IMR-90 (cell line): Measurements from ENCODE around the genes PTPN12, GNAT3 and CACNA2D1.

DNA sequence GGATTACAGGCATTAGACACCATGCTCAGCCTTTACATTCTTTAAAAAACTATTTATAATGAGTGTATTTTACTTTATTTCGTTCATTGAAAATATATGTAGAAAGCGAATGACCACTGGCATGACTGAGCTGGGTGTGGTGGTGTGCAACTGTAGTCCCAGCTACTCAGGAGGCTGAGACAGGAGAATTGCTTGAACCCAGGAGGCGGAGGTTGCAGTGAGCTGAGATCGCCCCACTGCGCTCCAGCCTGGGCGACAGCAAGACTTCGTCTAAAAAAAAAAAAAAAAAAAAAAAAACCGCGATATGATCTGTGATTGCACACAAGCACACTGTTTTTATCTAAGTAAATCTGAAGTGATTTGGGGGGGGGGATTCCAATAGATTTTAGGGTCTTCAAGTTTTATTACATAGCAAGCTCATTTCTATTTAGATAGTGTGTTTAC lies 34.8 kb upstream of the PTPN12 start:
- RRBS = no CpG with 5 or more reads among the region's 9 CpGs
CAGE:
- cytosol, long polyA plus RNA = no peak
- long polyA plus RNA = no peak
- nucleus, long polyA plus RNA = no peak

- RRBS = 2% methylated on average over 22 of the region's 91 CpGs
CAGE:
- cytosol, long polyA plus RNA = no peak
- long polyA plus RNA = no peak
- nucleus, long polyA plus RNA = start-site peak on the plus strand at chr7:77537465-77537521, 27 and 32 reads in 2 replicates
Measured at GRCh38 chr7:77536979-77537794, at the start of gene PTPN12. Gene PTPN12 (plus strand): TSS chr7:77537295.

DNA sequence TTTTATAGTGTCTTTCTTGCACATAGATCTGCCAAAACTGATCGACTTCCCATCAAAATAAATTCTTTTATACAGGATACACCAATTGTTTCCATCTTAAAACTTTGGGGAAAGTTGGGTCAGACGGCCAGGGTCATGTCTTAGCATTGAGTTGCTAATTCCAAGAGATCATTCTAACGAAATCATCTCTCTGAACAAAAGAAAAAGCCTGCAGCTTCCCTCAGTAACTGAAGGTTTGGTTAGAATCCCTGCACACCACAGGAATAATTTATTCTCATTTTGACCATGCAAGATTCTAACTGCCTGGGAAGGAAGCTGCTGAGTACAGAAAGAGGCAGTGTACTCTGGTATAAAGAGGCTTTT lies 77.1 kb upstream of the RSBN1L start:
- RRBS = no CpG with 5 or more reads among the region's 3 CpGs
CAGE:
- cytosol, long polyA plus RNA = no peak
- long polyA plus RNA = no peak
- nucleus, long polyA plus RNA = no peak

DNA sequence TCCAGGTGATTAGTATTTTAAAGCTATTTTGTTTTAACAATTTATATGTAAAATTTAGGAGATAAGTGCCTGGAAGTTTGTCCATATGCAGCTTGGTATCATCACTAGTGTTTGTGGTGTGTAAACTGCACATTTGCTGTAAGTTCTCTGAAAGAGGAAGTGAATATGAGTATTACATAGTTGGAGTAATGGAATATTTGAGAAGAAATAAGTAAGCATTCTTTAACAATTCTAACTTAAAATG lies 2.0 kb downstream of the RSBN1L start:
CAGE:
- cytosol, long polyA plus RNA = no peak
- long polyA plus RNA = no peak
- nucleus, long polyA plus RNA = no peak

CAGE:
- cytosol, long polyA plus RNA = no peak
- long polyA plus RNA = no peak
- nucleus, long polyA plus RNA = no peak
Measured at GRCh38 chr7:77802929-77803439, 4.8 kb upstream of the TMEM60 start.

DNA sequence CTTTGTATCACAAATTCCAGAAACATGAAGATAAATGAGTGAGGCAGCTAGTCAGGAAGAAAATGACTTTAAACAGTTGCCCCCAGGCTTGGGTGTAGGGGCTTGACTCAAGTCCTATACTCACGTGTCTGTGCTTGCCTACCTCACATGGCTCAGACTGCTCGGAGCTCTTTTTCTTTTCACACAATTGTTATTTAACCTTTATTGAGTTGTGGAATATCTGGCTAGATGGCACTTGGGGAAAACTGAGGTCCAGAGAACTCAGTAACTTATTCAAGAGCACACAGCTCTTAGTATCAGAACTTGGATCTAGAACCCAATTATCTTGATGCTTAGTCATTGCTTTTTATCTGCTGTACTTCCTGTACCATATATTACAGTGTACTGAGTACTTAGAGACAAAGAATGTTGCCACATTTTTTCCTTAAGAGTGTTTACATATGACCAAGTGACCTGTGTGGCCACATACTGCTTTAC lies 36.2 kb upstream of the TMEM60 start:
- RRBS = no CpG with 5 or more reads among the region's 2 CpGs
CAGE:
- cytosol, long polyA plus RNA = no peak
- long polyA plus RNA = no peak
- nucleus, long polyA plus RNA = no peak

DNA sequence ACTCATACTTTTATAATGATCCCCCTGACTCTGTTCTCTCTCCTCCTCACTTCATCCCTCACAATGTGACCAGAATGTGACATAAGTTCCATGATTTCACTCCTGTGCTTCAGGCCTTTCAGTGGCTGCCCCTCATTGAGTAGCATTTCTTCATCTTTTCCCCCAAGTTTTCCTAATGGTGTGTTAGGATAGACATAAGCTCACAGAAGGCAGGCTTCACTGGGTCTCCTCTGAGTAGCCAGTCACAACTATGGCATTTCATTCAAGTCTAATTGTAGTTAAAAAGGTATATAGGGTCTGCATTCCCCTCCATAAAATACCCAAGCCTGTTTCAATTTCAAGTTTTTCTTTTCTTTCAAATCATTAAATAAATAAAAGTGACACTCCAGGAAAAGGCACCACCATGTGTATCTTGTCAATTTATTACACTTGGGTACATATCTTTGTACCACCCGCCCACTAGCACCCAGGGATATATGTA lies 509.2 kb downstream of the MAGI2 start:
- RRBS = no CpG with 5 or more reads among the region's 1 CpG
CAGE:
- cytosol, long polyA plus RNA = no peak
- long polyA plus RNA = no peak
- nucleus, long polyA plus RNA = no peak

- RRBS = no CpG with 5 or more reads among the region's 1 CpG
CAGE:
- cytosol, long polyA plus RNA = no peak
- long polyA plus RNA = no peak
- nucleus, long polyA plus RNA = start-site peak on the minus strand at chr7:79191457-79191582, 11 and 14 reads in 2 replicates
Measured at GRCh38 chr7:79191449-79192065, 261.9 kb downstream of the MAGI2 start.

GRCh38 chr7:80041403-80041602 lies 93.3 kb upstream of the GNAI1 start:
- RRBS = no CpG with 5 or more reads among the region's 3 CpGs
CAGE:
- cytosol, long polyA plus RNA = no peak
- long polyA plus RNA = no peak
- nucleus, long polyA plus RNA = no peak

DNA sequence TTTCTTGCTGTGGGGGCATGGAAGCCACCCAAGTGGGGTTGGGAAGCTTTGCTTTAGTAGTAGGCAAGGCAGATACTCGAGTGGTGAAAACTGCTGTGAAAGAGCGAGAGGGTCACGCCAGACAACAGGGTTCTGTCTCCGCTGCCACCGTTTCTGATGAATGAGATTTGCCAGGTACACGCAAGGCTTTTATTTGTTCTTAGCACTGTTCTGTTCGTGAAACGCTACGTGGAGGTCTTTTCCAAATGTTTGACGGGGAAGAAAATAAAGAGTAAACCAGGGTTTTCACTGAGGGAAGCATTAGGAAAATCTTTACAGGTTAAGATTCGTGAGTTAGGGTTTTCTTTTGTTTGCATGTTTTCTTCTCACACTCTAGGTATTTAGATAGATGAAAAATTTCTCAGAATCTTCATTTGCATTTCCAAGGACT lies 1.3 kb downstream of the GNAI1 start:
- RRBS = no CpG with 5 or more reads among the region's 11 CpGs
CAGE:
- cytosol, long polyA plus RNA = no peak
- long polyA plus RNA = no peak
- nucleus, long polyA plus RNA = no peak

DNA sequence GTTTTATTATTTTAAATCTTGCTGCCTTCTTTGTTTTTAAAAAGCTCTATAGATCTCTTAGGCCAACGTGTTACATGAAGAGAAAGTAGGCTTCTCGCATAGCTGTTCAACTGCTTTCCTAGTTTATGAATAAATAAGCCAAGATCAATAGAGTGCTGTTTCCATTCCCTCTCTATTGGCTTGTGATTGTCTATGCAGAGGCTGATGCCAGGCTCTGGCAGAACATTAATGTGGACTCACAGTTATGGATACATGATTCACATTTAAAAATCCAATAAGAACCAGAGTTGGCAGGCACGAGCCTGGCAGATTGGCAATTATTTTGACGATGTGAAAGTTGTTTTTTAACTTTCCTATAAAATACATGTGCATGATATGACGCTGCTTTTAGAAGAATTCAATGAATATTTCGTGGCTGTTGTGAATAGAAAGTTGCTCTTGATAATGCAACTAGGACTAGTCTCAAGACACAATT lies 137.5 kb downstream of the GNAT3 start:
- RRBS = no CpG with 5 or more reads among the region's 6 CpGs
CAGE:
- cytosol, long polyA plus RNA = no peak
- long polyA plus RNA = no peak
- nucleus, long polyA plus RNA = no peak

DNA sequence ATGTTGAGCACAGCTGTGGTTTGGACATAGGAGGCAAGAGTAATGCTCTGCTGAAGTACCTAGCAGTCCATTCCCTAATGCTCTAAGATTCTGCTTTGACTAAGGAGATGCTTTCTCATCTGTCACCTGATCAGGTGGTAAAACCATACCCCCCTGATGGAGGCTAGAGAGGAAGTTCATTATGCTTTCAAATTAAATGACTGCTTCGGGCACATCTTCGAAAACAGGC lies at the start of gene GNAT3:
Gene GNAT3 (minus strand): TSS at position 92 of the 229 bp plus-strand sequence.
- RRBS = no CpG with 5 or more reads among the region's 2 CpGs
CAGE:
- cytosol, long polyA plus RNA = no peak
- long polyA plus RNA = no peak
- nucleus, long polyA plus RNA = no peak

DNA sequence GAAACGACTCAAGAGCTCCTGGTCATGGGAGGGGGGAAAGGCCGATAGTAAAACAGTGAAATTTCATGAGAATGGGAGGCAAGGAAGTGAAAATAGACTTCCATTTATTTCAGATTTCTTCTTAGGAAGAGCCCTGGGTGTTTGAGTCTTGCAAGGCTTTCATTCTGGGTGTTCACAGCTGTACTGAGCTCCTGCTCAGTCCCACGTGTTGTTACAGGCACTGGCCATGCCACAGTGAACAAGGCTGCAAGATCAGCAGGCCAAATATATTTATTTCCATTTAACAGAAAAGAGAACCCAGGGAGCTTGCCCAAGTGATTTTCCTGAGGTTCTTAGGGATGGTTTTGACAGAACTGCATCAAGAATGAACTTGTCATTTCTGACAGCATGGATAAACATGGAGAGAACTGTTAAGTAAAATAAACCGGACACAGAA lies 54.6 kb upstream of the CD36 start:
- RRBS = no CpG with 5 or more reads among the region's 4 CpGs
CAGE:
- cytosol, long polyA plus RNA = no peak
- long polyA plus RNA = no peak
- nucleus, long polyA plus RNA = no peak

DNA sequence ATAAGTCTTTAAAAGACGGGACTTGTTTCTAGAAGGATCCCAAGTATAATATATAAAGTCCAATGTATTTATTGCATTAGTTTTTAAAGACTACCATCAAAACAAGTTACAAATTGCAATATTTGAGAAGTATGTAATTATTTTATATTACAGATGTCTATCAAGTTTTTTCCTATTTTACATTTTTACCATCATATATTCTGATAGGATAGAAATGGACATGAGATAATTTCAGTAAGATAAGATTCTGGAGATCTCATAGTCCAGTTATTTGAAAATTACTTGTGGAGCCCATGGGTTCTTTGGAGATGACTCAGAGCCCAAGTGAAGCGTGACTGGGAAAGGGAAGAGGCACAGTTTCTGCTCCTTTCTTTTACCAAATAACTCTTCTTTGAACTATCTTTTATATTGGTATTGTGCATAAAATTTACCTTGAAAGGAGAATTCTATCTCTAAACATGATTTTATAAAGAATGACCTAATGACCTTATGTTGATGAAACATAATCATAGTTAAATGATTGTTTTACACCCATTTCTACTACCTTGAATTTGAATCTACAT lies 2.4 kb downstream of the CD36 start:
- RRBS = no CpG with 5 or more reads among the region's 2 CpGs
CAGE:
- cytosol, long polyA plus RNA = no peak
- long polyA plus RNA = no peak
- nucleus, long polyA plus RNA = no peak

DNA sequence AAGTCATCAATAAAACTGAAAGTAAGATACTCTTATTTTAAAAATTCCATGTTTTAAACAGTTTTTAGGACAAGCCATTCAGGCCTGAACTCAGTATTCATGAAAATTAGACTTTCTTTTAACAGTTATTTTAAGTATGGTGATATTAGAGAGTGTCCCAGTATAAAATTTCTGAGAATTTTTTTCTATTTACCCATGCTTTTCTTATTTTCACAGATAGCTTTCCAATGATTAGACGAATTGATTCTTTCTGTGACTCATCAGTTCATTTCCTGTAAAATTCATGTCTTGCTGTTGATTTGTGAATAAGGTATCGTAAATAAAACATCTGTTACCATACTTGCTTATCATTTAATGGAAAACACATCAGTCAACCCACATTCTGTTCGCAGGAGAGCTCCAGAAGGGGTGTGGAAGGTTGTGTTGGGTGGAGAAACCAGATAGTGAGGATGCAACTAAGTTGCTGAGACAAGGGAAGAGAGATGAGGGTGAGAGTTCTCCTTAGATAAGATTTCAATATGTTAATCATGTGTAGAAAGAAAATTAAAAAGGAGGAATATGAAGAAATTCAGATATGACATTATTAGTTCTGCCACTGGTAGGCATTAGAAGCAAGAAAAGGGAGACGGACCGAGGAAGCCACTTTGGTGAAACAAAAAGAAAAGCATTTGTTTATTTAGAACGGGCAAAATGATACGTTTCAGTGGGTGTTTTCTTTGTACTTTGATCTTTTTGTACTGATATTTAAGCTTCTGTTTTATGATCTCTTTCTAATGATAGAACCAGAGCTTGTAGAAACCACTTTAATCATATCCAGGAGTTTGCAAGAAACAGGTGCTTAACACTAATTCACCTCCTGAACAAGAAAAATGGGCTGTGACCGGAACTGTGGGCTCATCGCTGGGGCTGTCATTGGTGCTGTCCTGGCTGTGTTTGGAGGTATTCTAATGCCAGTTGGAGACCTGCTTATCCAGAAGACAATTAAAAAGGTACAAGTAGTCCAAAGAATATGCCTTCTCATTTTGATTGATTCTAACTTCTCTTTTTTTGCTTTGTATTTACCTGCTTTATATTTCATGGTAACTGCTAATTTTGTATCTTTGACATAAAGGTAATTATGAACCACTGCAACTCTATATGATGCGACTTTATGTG lies 7.8 kb downstream of the CD36 start:
- RRBS = no CpG with 5 or more reads among the region's 10 CpGs
CAGE:
- cytosol, long polyA plus RNA = no peak
- long polyA plus RNA = no peak
- nucleus, long polyA plus RNA = no peak

DNA sequence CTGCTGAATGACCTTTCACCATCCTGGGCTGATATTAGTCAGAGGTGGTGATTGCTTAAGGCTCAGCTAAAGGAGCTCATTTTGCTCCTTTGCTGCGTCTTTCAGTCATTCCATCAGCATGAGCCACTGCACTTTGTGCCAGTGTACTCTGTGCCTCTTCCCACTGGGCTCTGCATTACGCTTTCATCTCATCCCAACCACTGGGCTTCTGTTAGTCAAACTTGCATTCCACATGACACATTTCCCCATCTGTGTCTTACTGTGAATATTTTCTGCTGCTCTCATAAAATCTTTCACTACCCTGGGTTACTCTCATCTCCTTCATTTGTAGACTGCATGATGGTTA lies 84.4 kb downstream of the CD36 start:
- RRBS = no CpG with 5 or more reads among the region's 2 CpGs
CAGE:
- cytosol, long polyA plus RNA = no peak
- long polyA plus RNA = no peak
- nucleus, long polyA plus RNA = no peak

DNA sequence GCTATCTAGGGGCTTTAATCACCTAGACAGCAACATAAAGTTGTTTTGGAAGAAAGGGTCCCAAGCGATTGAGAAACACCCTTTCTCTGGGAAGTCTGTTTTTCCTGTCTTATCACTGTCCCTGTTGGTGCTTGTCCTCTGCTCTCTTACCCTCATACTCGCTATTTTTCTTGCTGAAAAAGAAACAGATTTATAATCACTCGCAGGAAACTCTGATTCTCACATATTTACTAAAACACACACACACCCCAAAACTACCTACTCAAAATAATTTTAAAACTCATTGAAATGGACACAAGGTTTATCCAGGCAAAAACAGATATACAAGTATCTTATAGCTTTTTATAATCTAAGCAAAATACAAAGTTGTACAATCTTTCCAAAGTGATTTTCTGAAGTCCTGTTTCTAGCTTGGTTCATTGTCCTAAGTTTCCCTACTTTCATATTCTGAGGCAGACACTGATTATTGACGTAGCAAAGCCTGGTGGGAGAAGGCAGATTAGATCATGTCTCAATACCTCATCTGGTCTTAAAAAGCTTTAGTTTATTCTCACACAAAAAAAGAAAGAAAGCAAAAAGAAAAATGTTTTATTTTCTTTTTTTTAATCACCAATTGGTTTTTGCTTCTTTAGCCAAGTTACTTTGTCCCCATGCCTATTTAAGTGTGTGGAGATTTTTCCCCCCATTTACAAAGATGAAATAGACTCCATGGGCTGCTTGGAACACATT lies 157.2 kb downstream of the CACNA2D1 start:
- RRBS = no CpG with 5 or more reads among the region's 4 CpGs
CAGE:
- cytosol, long polyA plus RNA = no peak
- long polyA plus RNA = no peak
- nucleus, long polyA plus RNA = no peak

GRCh38 chr7:82410370-82411042 lies 33.1 kb downstream of the CACNA2D1 start:
- RRBS = no CpG with 5 or more reads among the region's 11 CpGs
CAGE:
- cytosol, long polyA plus RNA = no peak
- long polyA plus RNA = no peak
- nucleus, long polyA plus RNA = no peak

DNA sequence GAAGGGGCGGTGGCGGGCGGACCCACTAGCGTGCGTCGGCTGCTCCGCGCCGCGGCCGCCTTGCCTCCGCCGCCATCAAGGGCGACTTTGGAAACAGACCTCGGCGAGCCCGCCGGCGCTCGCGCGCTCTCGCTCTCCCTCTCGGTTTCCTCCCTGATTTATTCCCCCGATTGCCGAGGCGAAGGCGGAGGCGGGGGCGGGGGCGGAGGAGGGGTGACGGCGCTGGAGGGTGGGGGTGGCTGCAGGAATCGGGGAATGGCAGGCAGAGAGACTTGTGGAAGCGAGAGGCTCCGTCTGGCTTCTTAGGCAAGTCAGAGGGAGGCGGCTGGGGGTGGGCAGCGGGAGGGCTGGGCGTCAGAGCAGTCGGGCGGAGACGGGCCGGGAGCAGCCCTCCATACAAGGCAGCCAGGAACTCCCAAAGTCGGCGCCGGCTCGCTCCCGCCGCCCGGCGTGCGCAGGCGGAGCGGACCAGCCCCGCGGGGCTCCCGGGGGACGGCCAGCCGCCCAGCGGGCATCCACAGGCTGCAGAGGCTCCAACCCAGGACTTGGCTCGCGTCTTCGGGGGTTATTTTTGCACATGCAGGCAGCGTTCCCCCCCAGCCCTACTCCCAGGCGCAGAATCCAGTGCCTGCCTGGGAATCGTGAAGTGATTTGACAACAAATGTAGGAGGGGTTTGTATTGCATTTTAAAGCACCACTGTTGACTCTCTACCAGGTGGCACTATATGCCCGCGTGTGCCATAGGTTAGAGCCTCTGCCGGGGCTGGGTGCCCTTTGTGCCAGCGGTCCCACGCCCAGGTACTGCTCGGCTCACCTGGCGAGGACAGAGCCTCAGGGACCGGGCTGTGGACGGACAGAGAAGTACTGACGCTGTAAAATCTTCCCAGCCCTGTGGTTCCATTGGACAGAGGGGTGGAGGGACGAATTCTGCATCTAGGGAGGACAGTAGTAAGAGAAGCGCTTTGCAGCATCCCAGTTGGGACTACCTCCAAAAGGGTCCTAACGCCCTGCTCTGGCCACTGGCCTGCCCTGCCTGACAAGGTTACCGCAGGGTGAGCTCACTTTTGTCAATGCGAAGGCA lies at the start of gene CACNA2D1:
Gene CACNA2D1 (minus strand): TSS at position 134 of the 1,081 bp plus-strand sequence.
- RRBS = 2% methylated on average over 18 of the region's 81 CpGs
CAGE:
- cytosol, long polyA plus RNA = no peak
- long polyA plus RNA = no peak
- nucleus, long polyA plus RNA = no peak

- RRBS = no CpG with 5 or more reads among the region's 16 CpGs
CAGE:
- cytosol, long polyA plus RNA = no peak
- long polyA plus RNA = no peak
- nucleus, long polyA plus RNA = no peak
Measured at GRCh38 chr7:83461770-83462384, 187.1 kb downstream of the SEMA3E start.